Measurements from ENCODE around the genes RBCK1, CSNK2A1 and SCRT2.

DNA sequence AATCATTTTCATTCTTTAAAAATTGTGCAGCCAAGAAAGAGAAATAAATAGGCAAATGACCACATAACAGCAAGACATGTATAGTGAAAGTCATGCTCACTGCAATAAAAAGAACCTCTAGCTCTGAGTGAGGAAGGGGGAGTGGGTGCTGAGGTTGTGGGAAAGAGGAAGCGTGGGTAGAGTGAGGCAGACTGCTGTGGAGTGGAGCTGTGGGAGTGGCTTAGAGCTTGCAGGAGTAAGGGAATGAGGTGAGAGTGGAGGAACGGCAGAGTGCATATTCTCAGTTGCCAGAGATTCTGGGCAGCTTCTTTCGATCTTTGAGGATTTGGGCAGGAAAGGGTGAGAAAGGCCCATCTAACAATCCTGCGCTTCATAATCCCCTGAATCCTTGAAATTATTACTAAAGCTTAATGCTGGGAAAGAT is 10.5 kb downstream of the DEFB129 start:
- PRO-cap = no peak
- RAMPAGE, long total RNA = no peak

DNA sequence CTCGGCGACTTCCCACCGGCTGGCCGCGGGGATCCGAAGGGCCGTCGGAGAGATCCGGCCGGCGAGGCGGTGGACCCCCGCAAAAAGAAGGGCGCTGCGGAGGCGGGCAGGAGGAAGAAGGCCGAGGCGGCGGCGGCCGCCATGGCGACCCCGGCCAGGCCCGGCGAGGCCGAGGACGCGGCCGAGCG is 366 bp downstream of the ZCCHC3 start:
- PRO-cap = no peak
- RAMPAGE, long total RNA = no peak

DNA sequence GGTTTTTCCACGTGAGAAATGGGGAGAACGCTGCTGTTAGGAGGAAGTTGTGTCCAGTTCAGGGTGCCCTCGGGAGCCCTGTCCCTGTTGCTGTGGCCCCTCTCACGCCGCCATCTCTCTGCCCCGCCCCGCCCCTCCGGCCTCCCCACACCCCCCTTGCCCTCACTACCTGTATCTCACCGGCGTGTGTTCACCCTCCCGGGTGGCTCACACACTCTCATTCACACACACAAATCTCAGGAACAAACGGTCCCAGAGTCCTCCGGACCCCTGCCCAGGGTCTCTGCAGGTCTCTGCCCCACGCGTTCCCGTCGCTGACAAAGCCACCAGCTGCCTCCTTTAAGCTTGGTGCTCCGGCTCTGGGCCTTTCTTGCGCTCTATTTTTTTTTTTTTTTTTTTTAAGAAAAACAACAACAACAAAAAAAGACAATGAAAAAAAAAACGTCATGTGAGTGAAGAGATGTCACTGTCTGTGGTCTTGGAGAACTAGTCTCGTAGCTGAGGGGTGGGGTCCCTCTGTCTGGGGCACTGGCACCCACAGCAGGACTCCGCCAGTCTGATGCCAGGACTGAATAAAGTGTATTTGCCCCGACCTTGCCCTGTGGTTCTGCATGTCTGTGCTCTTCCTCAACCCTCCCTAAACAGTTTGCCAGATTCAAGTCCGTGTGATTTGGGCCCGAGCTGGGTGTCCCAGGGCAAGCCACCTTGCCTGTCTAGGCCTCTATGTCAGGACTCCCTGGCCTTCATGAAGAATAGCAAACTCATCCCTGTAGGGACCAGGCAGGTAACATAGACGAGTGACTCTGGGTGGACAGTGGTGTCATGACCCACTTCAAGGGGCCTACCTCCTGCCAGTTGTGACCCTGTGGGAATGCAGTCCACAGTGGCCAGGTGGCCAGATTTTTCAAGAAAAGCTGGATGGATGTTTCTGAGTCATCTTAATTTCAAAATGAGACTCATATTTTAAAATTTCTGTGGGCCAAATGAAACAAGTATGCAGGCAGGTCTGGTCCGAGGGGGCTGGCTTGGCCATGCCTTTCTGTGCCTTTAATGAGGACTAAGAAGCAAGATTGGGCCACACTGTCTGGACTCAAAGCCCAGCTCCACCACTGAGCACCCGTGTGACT is 3.1 kb downstream of the SOX12 start:
- PRO-cap = no peak
- RAMPAGE, long total RNA = start-site peak on the plus strand centred at position 237 of the sequence, 74 bp wide, 6 reads

DNA sequence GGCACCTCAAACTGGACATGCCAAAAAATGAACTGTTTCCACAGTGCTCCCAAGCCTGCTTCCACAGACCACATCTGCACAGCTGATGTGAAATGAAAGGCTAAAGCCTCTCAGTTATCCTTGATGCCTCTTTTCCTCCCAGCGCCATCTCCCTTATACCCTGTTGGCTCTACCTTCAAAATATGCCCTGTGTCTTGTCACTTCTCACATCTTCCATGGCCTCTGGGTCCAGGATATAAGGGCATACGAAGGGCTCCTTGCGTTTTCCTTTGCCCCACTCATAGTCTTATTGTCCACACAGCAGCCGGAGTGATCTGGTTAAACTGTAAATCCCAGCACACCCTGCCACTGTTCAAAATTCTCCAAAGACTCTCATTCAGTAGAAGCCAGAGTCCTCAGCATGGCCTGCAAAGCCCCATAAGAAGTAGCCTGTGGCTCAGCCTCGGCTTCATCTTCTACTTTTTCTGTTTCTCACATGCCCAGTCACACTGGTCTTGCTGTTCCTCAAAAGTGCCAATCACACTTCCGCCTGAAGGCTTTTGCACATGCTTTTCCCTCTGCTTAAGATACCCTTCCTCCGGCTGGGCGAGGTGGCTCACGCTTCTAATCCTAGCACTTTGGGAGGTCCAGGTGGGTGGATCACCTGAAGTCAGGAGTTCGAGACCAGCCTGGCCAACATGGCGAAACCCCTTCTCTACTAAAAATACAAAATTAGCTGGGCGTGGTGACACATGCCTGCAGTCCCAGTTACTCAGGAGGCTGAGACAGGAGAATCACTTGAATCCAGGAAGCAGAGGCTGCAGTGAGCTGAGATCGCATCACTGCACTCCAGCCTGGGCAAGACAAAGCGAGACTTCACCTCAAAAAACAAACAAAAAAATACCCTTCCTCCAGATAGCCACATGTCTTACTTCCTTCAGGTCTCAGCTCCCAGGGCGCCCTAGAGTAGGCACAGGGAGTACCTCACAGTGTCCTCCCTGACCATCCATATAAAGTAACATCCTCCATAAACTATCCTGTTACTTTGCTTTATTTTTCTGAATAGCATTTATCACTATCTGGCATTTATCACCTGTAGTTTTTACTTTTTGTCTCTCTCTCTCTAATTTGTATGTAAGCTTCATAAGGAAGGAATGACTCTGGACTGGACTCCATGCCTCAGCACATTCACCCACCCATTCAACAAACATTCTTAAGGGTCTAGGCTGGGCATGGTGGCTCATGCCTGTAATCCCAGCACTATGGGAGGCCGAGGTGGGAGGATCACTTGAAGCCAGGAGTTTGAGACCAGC is 7.3 kb downstream of the SOX12 start:
- PRO-cap = no peak
- RAMPAGE, long total RNA = no peak

GRCh38 chr20:381574-382644 is 1.3 kb downstream of the TRIB3 start:
- PRO-cap = unidirectional peak, minus-strand start at chr20:381859; unidirectional peak, minus-strand start at chr20:381888; unidirectional peak, minus-strand start at chr20:381941; unidirectional peak, minus-strand start at chr20:382005
- RAMPAGE, long total RNA = no peak

- PRO-cap = bidirectional peak, plus-strand start at chr20:408098, minus-strand start at chr20:407922; bidirectional peak, plus-strand start at chr20:408305, minus-strand start at chr20:408229
- RAMPAGE, long total RNA = no peak
Measured at GRCh38 chr20:407999-409042, at the start of gene RBCK1. RBCK1 (plus strand) TSS chr20:408299.

- PRO-cap = no peak
- RAMPAGE, long total RNA = no peak
Measured at GRCh38 chr20:409369-410359, 1.6 kb downstream of the RBCK1 start.

GRCh38 chr20:434343-435592 is 26.7 kb downstream of the RBCK1 start:
- PRO-cap = no peak
- RAMPAGE, long total RNA = no peak

DNA sequence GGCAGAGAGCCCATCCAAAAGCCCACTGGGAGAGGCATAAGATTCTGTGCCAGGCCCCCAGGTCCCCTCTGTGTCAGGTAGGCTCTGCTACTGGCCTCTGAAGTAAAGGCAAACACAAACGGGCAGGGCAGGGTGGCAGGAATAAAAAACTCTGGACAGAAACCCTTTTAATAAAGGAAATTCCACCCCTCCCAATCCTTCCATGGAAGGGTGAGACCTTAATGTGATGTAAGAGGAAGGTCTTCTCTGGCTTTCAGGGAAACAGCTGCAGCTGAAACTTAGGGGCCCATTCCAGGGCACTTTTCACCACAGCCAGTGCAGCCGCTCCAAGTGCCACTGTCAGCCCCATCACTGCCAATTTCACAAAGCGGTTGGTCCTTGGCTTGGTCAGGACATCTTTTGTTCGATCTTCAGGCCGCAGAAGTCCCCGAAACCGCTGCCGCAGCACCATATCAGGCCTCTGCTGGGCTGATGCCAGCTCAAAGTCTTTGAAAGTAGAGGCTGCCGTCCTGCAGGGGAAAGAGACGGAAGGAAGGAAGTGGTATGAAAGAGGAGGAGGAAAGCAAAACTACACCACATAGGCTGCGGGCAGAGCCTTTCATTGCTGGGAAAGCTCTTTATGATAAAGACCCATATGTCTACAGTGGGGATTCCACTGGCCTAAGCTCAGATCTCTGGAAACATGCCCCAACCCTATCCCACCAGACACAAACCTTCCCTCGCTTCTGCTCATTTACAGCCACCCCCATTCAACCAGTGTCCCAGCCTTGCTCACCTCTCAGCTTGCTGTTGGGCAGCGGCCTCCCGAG is 23.8 kb downstream of the TBC1D20 start:
- PRO-cap = no peak
- RAMPAGE, long total RNA = no peak

GRCh38 chr20:460691-461055 is 1.7 kb downstream of the TBC1D20 start:
- PRO-cap = no peak
- RAMPAGE, long total RNA = no peak

GRCh38 chr20:494377-495379 is 32.3 kb upstream of the TBC1D20 start:
- PRO-cap = no peak
- RAMPAGE, long total RNA = no peak

GRCh38 chr20:543569-544000 is at the start of gene CSNK2A1:
CSNK2A1 (minus strand) TSS chr20:543790.
- PRO-cap = bidirectional peak, plus-strand start at chr20:543853, minus-strand start at chr20:543790
- RAMPAGE, long total RNA = start-site peak on the minus strand at chr20:543709-543790, 910 reads

GRCh38 chr20:675587-676235 is at the start of gene SCRT2:
SCRT2 (minus strand) TSS chr20:675802.
- PRO-cap = unidirectional peak, minus-strand start at chr20:675661
- RAMPAGE, long total RNA = no peak

DNA sequence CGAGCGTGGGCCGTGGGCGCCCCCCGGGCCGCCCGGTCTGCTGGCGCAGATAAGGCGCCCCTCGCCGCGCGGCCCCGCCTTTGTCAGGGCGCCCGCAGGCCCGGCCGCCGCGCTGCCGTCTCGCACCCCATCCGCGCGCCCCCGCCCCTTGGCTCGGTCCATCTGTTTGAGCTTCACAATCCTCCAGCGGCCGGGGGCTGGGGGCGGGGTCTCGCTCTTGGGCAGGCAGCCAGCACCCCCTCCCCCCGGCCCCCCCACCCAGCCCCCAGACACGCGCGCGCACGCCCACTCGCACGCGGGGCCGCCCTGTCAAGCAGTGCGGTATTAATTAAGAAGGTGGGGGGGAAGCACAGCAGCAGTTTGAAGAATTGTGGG is 34.5 kb upstream of the SCRT2 start:
- PRO-cap = no peak
- RAMPAGE, long total RNA = no peak

DNA sequence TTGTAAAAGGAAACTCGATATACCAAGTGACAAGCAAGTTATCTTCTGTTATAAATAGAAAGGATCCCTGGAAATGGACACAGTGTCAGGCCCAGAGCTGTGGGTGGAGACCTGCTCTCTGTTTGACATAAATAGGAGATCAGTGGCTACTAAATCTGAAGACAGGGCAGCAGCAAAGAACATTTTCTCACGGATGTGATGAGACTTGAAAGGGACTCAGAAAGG is 12.4 kb upstream of the FAM110A start:
- PRO-cap = no peak
- RAMPAGE, long total RNA = no peak

DNA sequence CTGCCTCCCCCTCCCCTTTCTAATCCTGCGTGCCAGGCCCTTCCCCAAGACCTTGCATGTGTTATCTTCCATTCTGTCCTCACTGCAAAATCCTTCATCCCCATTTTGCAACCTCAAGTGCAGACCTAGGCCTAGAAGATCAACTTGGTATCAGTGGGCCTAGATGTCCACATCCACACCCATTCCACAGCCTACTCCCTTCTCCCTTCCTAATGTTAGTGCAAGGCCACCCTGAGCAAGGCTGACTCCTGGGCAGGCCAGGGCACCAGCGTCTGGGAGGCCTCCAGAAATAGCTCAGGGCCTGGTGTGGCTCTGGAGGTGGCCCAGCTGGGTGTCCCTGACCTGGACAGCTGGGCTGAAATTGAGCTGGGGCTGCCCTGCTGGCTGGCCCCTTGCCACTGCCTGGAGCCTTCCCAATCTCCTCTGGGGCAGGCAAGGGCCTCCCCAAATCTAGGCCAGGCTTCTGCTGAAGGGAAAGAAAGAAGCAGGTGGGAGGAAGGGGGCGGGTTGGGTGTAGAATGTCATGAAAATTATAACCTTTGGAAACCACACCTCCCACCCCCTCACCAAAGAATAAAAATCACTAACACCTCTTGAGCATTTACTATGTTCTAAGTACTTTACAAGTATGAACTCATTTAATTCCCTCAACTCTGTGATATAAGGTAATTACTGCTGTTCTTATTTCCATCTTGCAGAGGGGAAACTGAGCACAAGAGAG is 2.1 kb downstream of the FAM110A start:
- PRO-cap = no peak
- RAMPAGE, long total RNA = no peak

DNA sequence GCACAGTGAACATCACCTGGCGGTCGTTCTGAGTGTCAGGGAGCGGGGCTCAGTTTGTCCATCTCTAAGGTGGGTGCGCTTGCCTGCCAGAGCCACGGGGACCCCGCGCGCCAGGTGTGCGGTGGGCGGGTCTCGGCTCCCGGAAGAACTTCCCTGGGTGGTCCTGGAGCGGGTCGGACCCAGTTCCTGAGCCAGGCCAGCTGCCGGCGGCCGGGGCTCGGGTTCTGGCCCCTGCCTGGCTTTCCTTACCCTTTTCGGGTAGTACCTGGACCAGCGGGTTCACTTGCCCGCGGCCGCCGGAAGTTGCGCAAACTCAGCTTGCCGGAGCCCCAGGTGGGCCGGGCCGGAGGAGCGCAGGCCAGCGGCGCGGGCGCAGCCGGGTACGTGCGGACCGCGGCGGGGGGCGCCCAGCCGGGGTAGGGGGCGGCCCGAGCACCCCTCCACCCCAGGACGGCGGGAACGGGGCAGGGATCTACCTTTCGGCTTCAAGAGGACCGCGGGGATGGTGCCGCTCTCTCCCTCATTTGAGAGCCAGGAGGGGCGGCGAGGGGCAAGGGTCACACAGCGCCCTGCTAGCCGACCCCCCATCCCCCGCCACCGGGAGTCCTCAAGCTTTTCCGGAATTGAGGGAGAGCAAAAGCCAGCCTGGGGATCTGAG is 7.6 kb downstream of the FAM110A start:
- PRO-cap = no peak
- RAMPAGE, long total RNA = start-site peak on the plus strand centred at position 347 of the sequence, 30 bp wide, 19 reads

DNA sequence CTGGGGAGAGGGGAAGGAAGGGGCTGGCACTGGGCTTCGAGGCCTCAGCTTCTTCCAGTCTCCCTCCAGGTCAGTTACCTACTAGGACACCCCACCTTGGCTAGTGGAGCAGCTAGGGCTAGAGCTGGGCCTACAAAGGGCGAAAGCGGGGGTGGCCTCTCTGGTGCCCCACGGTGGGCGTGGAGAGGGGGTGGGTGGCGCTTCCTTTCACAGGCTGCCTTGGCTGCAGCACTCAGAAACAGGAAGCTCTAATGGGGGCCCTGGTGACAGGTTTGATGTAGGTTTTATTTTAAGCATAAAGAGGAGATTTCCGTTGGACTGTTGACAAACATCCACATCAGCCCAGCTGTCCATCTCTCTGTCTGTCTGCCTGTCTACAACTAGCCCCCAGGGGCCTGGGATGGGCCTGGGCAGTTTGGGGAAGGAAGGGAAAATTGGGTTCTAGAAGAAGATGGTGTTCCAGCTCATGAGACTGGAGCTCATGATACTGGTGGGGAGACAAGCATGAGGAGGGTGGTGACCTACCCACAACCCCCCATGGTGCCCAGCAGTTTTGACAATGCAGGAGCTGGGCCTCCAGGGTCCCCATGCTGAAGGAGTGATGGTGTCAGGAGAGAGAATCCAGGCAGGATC is 13.5 kb downstream of the FAM110A start:
- PRO-cap = no peak
- RAMPAGE, long total RNA = no peak

DNA sequence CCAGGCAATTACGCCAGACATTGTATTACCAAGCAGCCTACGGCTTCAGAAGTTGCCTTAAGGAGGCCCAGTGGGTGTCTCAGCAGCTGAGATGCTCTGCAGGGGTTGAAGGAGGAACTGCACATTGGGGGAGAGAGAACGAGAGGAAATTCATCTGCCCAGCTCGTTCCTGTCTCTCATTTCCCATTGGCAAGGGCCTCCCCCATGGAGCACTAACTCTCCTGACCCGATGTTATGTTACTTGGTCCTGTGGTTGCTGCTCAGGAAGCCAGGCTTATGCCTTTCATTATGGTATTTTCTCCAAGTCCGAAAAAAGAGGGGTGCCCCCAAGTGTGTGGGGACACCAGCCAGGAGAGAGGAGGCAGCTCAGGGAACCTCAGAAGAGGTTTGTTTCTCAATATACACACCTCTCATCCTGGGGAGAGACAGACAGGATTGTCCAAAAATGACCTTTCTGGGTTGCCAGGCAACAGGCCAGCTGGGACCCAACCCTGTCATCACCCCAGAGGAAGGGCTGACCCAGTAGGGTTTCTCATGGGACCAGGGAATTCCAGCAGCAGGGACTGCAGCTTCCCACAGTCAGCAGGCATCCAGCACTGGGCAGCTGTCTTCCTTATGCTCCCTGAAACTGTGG is 1.1 kb downstream of the C20orf202 start:
- PRO-cap = no peak
- RAMPAGE, long total RNA = no peak

DNA sequence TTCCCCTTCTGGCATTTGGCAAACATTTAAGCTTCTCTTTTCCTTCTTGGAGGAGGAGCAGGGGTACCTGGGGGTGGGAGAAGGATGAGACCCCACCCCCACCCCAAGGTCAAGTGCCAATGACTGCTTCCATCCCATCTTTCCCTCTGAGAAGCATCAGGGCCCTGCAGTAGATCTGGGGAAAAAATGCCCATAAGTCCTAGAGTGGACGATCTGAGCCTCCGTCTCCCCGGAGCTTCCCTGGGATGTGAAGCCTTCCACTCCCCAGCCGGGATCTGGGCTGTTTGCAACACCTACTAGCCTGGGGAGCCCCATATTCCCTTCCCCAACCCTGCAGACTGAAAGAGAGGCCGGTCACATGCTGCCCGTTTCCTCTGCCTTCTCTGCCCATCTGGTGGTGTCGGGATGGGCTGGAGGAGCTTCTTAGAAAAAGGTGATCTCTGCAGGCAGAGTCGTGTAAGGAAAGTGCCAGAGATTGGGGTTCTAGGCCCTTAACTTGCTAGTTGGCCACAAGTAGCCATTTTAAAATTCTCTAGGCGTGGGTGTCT is 1.0 kb downstream of the SNPH start:
- PRO-cap = no peak
- RAMPAGE, long total RNA = no peak

Measured in vagina (tissue), 1 donor.